Monocyte (primary cell): ENCODE measurements around a stretch of chr13.

- PRO-cap, 2 experiments, result no peak in any of the 2 experiments
These were observed 34.1 kb downstream of the C13orf46 start for GRCh38 chr13:113939730-113940282.

DNA sequence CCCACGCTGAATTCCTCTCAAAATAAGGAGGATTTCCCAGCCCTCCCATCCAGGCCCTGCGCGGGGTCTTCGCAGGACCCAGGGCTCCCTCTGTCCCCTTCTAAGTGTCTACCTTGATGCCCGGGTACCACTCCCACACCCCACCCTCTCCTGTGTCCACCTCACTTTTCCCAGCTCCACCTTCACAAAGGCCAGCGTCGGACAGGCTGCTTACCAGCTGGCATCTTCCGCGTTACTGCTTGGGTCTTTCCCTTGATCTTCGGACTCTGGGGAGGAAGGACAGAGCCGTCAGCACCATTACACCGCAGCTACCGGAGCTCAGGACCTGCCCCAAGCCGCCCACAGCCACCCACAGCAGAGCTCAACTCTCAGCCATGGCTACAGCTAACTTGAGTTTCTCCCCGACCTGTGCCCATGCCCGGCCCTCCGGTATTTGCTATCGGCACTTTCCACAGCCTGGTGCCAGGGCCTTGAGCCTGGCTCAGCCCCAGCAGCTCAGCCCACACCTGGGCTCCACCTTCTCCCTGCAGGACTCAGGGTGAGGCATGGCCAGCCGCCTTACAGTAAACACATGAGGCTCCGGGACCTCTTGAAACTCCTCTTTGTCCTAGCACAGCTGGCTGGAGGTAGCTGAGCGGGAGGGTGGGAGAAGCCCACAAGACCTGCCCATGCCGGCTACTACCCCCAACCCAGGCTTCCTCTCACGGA lies 3.8 kb downstream of the C13orf46 start:
- PRO-cap, 2 experiments, result no peak in any of the 2 experiments

- PRO-cap, 2 experiments, result no peak in any of the 2 experiments
These were observed 38.6 kb downstream of the RASA3 start for GRCh38 chr13:114093525-114094491.

DNA sequence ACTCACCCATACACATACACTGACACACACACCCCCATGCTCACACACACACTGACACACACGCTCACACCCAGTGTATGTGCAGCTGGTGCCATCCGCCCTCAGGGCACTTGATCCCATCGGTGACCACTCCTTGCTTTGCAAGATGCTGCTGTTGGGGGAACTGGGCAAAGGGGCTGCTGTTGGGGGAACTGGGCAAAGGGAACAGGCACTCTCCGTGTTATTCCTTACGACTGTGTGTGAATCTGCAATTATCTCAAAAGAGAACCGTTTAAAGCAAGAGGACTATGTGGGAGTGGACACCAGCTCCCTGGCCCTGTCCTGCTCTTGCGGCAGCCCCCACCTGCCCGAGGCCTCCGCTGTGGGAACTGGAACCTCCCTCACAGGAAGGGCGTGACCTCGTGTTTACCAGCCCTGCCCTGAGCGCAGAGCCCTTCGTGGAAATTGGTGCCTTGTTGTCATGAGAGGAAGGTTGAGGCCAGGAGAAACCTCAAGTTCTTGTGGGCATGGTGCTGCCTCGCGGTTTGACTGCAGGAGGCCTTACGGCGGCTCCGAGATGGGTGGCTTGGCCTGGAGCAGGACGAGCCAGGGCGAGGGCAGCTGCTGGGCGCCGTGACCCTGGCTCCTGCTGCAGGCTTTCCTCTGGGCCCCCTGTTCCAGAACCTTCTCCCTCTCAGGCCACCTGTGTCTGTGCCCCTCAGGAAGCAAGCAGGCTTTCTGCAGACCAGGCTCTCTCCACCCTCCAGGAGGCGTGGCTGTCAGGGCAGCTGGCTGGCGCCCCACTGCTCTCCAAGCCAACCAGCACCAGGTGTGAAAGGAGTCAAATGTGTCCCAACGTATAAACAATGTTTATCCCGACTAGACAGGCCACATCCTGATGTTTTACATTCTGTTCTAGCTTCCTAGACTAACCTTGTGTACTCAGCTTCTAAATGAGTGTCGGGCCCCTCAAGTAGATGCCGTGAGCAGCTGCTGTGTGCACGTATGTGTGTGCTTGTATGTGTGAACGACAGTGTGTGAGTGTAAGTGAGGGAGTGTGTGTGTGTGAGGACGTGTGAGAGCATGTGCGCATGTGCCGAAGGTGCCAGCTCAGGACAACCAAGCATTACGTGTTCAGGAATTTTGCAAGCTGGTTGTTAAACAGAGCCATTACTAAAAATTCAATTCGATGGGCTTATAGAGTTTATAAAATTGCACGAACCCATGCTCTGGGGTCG lies 10.3 kb upstream of the RASA3 start:
- PRO-cap, 2 experiments, result no peak in any of the 2 experiments

- PRO-cap, 2 experiments, result no peak in any of the 2 experiments
These were observed 19.1 kb upstream of the RASA3 start for GRCh38 chr13:114151393-114151952.

- PRO-cap, 2 experiments, result no peak in any of the 2 experiments
These were observed 11.2 kb upstream of the CFAP97D2 start for GRCh38 chr13:114167903-114168289.

- PRO-cap, 2 experiments, result no peak in any of the 2 experiments
These were observed 6.6 kb downstream of the UPF3A start for GRCh38 chr13:114288095-114288371.